Measurements from ENCODE around the gene PKP1.

- PRO-cap, result no peak
Measured at GRCh38 chr1:200022456-200022965, 5.0 kb upstream of the NR5A2 start.

- PRO-cap, result no peak
Measured at GRCh38 chr1:200036264-200037216, 9.0 kb downstream of the NR5A2 start.

- PRO-cap, result no peak
Measured at GRCh38 chr1:200233402-200233918, 176.4 kb downstream of the ZNF281 start.

DNA sequence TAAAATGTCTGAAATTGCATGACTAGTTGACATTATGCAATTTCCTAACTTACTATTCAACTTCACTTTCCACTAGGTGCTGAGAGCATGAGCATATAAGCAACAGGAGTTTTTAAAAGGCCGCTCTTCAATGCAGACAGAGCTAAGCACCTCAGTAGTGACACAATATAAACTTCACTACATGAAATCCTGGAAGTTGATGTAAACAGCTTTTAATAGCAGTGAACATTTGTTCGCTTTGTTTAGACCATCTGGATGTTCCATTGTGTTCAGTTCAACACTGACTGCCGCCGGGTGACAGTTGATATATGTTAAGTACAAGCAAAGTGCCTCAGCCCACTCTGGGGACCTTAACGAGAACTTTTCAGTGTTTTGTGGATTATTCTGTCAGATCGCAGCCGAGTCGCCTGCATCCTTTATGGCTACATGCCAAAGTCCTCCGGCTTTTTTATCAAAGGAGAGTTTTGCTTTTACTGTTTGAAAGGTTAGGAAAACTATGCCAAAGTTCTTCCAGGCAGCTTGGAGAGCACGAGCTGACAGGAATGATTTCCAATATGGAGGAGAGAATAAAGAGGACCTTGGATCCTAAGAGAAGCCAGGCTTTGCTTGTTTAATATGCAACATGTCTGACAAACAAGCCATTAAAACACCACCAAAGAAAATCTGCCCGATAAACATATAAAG is 167.3 kb downstream of the ZNF281 start:
- PRO-cap, result no peak

DNA sequence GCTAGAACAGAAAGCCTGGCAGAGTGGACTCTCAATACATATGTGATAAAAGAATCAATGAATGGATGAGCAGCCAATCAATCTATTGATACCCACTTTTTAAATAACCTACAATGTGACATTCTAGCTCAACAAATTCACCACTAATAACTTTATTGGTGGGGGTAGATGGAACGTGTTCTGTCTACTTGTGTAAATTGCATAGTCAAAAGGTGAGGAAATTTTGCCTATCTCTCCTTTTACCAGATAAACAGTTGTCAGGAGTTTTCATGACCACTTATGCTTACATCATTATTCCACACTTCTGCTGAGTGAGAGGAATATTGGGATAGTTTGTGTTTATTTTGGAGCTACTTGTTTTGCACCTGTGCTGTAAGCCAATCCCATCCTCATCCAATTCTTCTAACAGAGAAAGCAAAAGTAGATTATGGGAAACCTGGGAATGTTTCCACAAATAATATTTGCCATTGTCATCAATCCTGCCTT is 154.5 kb downstream of the ZNF281 start:
- PRO-cap, result no peak

- PRO-cap, result no peak
Measured at GRCh38 chr1:200298180-200298818, 111.5 kb downstream of the ZNF281 start.

- PRO-cap, result no peak
Measured at GRCh38 chr1:200314184-200314732, 95.6 kb downstream of the ZNF281 start.

GRCh38 chr1:200405300-200405713 is 4.5 kb downstream of the ZNF281 start:
- PRO-cap, result no peak

GRCh38 chr1:200862140-200862558 is 10.6 kb upstream of the GPR25 start:
- PRO-cap, result no peak

- PRO-cap, result no peak
Measured at GRCh38 chr1:200905693-200906225, 11.1 kb downstream of the INAVA start.

DNA sequence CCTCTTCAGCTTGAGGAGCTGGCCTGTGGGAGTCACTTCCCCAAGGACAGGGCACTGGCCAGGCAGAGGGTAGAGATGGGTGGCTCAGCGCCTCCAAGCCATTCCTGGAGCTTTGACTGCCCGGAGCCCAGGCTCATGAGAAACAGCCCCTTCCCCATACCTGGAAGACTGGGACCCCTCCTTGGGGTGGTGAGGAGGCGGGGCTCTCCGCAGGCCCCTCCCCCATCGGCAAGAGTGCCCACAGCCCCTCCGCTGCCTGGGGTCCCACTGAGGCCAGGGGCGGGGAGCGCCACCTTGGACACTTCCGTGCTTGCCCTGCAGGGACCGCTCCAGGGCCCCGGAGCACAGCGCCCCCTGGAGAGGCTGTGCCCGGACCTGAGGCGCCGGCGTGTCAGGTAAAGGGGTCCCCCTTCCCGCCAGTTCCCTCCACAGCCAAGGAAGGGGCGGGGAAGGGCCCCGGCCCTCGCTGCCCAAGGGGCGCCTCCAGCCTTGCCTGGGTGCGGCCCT is 21.4 kb downstream of the INAVA start:
- PRO-cap, result no peak

GRCh38 chr1:201014513-201014877 is 9.0 kb downstream of the KIF21B start:
- PRO-cap, result no peak

DNA sequence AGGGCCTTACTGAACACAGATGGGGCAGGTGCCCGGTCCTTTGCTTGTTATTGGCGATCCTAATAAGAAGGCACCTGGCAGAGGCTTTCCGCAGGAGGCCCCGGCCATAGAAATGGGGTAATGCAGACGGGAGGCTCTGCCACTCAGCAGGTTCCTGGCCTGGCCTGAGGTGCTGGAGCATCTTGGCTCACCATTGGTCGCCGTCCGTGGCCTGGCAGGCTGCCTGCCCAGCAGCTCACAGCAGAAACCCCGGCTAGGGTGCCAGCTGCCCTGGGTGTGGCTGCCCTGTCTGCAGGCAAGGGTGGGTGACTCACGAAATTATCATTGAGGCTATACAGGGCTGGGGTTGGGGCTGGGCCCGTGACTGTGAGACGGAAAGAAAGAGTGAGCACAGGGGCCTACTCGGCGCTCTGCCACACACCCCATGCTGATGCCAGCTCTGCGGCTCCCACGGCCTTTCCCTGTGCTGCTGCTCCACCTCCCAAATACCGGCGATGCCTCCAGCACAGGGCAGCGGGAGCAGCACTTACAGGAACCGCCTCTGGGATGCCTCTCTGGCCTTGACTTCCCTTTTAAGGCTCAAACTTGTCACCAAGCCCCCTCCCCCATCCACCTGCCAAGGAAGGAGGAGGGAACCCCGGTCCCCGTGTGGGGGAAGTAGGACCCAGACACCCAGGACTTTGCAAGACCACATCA is 8.0 kb upstream of the PKP1 start:
- PRO-cap, result no peak

DNA sequence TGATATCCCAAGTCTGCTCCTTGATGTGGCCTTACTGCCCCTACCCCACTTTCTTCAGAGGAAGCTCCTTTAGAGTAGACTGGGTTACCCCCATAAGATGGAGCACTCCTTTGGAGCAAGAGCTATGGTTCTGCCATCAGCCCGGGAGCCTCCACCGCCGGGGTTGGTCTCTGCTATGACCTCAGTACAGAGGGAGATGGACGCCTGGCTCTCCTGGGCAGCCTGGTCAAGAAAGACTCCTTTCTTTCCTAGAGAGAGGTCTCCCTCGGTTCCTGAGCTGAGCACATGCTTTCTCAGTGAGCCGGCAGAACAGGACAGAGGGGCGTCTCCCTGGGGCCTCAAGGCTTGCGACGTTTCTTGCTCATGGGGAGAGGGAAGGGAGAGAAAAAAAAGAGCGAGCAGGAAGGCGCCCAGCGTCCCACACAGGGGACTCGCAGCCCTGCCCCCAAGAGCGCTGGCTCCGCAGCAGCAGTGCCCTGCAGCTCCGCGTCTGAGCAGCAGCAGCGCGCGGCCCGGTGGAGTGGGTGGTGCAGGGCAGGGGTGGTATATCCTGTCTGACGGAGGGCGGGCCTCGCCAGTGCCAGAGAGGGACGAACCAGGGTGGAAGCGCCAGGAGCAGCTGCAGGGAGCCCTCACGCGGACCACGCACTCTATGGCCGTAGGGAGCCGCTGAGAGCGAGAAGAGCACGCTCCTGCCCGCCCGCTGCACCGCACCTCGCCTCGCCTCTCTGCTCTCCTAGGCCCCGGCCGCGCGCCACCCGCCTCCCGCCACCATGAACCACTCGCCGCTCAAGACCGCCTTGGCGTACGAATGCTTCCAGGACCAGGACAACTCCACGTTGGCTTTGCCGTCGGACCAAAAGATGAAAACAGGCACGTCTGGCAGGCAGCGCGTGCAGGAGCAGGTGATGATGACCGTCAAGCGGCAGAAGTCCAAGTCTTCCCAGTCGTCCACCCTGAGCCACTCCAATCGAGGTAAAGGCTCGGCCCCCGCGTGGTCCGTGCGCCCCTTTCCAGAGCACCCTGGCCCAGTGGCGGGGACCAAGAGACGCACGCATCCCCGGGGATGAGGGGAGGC is at the start of gene PKP1:
Gene PKP1, plus strand, starts transcription at position 577 of the 1,078 bp plus-strand sequence.
- PRO-cap, result no peak

GRCh38 chr1:201302522-201303084 is 19.3 kb downstream of the PKP1 start:
- PRO-cap, result no peak

GRCh38 chr1:201369756-201369964 is 7.8 kb downstream of the TNNT2 start:
- PRO-cap, result no peak

DNA sequence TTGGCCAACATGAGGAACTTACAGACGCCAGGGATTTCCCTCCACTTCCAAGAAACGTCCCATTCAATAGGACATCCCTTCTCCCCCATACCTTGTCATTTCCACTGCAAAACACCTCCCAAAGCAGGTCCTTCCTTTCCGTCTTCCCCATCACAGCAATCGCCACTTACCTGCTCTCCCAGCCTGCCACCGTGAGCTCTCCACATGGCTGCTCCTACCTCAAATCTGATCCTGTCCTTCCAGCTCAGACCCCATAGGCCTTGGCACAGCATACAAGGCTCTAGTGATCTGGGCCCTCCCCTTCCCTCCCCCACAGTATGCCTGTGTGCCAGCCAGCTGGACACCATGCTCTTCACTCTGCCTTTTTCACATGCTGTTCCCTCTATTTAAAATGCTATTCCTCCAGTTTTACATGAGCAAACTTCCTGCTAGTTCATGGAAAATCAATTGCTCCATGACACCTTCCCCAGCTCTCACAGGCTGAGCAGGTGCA is 6.1 kb upstream of the TNNT2 start:
- PRO-cap, result no peak

DNA sequence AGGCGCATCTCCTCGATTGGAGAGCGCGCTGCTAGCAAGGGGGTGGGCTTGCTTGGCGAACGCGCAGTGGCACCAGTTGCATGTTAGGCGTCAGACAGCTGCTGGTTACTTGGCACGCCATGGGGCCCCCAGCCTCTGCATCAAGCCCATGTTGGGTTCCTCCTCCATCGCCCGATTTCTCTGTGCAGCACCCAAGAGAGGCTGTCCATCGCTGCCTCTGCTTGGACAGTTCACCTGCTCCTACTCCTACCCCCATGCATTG is 400 bp upstream of the PHLDA3 start:
- PRO-cap, result no peak

GRCh38 chr1:201505120-201505845 is 1.6 kb downstream of the CSRP1 start:
- PRO-cap, result no peak

DNA sequence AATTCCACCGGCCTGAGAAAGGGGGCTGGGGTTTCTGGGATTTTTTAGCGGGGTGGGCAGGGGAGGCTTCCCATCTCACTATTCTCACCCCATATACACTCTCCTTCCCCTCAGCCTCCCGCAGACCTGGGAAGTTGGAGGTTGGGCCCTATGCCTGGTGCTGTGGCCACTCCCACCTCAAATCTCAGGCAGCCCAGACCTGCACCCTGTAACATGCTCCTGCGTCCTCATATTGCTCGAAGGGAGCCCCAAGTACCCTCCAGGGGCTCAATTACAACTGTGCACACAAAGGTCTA is 88.1 kb upstream of the IPO9 start:
- PRO-cap, result no peak

All from SUDHL5 (cell line).